SK-MEL-5 (cell line): ENCODE measurements around a stretch of chr16.

RAMPAGE:
- cytosol, long total RNA: no peak
- long total RNA: no peak
- nucleus, long total RNA: no peak
Observed at GRCh38 chr16:88534734-88535999, 35.0 kb upstream of the ZC3H18 start.

GRCh38 chr16:88658589-88659368 is 4.1 kb downstream of the MVD start:
RAMPAGE:
- cytosol, long total RNA: no peak
- long total RNA: no peak
- nucleus, long total RNA: no peak

GRCh38 chr16:88662180-88662682 is 660 bp downstream of the MVD start:
RAMPAGE:
- cytosol, long total RNA: no peak
- long total RNA: no peak
- nucleus, long total RNA: no peak

GRCh38 chr16:88695469-88696652 is 9.6 kb upstream of the SNAI3 start:
RAMPAGE:
- cytosol, long total RNA: no peak
- long total RNA: no peak
- nucleus, long total RNA: no peak

DNA sequence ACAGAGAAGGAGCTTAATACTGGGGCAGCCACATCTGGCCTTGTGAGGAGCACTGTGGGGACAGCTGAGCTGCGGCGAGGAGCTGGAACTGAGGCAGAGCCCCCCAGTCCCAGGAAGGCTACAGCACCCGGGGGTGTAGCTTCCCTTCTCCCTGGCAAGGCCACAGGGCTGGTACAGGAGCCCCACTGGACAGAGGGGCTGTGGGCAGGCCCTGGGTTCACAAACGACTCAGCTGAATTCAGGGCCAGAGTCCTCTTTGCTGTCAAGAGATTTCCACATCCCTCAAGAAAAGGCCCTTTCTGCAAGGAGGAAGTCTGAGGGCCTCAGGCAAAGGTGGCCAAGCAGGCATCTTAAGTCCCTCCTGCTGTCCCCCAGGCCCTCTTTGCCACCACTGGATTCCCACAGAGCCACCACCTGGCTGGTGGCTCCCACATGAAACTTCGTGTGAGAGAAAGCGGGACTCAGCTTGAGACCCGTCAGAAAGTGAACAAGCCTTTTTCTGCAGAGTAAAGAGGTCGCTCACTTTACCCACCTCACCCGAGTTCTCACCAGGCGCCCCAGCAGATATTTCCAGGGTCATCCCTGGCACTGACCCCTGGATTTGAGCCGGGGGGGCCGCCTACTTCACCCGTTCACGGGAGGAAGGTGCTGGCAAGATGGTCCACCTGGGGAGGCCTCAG is 3.8 kb downstream of the RNF166 start:
RAMPAGE:
- cytosol, long total RNA: no peak
- long total RNA: no peak
- nucleus, long total RNA: no peak

RAMPAGE:
- cytosol, long total RNA: no peak
- long total RNA: no peak
- nucleus, long total RNA: no peak
Observed at GRCh38 chr16:88715280-88716135, 9.2 kb downstream of the CTU2 start.

DNA sequence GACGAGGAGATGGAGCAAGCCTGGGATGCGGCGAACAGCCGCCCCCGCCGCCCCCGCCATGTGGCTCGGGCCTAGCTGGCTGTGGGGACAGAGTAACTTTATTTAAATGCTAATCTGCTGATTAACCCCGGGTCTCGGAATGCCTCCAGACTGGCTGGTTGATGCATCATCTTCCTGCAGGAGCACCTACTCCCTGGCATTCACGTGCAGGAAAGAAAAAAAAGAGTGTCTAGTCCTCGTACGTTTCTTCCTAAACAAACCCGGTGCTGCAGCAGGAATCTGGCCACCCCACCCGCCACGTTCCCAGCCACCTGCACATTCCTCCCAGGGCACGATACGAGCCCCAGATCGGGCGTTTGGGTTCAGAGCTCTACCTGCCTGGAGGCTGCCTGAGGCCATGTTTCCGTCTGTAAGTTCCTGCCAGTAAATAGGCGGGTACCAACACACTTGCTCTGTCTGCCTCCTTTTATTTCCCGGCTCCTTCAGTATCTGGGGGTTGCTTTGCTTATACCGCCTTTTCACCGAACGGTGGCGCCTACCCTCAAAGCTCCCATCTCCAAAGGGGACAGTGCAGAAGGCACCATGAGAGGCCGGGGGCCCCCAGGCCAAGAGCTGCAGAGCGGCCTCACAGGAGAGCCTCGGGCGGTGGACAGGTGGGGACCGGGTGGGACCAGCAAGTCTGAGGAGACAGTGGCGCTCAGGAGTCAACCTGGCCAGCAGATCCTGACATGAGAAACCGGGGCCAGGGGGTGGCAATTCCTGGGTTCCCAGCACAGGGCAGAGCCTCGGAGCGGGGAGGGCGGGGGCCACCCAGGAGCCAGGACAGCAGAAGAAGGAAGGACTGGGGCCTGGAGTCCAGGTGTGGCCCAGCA is 29.6 kb downstream of the PIEZO1 start:
RAMPAGE:
- cytosol, long total RNA: no peak
- long total RNA: no peak
- nucleus, long total RNA: no peak

DNA sequence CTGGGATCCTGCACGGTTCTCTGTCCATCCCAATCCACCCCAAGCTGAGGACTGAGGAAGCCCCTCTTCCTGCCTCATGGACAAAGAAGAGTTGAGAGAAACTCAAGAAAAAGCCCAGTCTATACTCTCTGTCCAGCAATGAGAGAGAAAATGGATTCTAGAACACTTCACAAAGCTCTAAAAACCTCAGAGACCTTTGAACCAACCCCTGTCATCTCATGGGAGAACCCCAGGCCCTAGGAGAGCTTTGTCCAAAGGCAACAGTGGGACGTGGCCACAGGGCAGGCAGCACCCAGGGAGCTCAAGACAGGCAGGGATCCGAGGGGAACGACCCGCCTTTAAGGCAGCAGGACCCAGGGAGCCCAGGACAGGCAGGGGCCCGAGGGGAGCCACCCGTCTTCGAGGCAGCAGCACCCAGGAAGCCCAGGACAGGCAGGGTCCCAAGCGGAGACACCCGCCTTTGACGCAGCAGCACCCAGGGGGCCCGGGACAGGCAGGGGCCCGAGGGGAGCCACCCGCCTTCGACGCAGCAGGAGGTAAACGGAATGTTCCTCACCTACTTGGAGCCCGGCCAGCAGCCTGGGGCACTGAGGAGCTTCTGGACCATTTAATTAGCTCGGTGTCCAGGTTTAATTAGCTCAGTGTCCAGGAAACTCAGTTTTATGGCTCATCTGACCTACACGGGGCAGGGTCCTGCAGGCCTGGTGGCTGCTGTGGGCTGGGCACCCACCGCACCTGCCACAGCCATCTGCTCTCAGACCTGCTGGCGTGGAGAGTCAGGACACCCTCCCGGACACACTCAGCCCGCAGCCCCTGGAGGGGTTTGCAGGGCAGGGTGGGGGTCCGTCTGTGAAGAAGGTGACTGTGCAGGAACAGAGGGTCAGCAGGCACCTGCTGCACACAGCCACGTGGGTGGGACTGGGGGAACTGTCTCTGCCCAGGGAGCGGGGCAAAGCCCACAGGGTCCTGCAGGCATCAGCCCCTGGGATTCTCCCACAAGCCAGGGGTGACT is 24.5 kb downstream of the PIEZO1 start:
RAMPAGE:
- cytosol, long total RNA: no peak
- long total RNA: no peak
- nucleus, long total RNA: no peak

RAMPAGE:
- cytosol, long total RNA: no peak
- long total RNA: no peak
- nucleus, long total RNA: no peak
Observed at GRCh38 chr16:88779500-88780729, 5.1 kb downstream of the PIEZO1 start.

DNA sequence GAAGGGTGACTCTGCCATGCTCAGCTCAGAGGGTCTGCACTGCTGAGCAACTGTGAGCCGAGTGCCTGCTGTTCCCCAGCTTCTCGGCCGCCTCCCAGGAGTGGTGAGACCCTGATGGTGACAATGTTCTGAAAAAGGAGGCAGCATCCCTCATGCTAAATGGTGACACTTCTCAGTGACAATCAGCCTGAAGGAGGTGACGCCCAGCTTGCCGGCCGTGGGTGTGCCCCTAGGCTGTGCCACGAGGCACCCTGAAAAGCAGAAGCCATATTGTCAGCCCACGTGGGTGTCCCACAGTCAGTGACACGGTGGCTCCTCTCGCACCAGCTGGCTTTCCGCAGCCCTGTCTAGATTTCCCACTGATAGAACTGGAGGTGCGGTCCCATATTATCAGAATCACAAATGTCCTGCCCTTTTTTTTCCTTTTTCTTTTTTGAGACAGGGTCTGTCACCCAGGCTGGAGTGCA is 3.3 kb downstream of the PIEZO1 start:
RAMPAGE:
- cytosol, long total RNA: no peak
- long total RNA: no peak
- nucleus, long total RNA: no peak

DNA sequence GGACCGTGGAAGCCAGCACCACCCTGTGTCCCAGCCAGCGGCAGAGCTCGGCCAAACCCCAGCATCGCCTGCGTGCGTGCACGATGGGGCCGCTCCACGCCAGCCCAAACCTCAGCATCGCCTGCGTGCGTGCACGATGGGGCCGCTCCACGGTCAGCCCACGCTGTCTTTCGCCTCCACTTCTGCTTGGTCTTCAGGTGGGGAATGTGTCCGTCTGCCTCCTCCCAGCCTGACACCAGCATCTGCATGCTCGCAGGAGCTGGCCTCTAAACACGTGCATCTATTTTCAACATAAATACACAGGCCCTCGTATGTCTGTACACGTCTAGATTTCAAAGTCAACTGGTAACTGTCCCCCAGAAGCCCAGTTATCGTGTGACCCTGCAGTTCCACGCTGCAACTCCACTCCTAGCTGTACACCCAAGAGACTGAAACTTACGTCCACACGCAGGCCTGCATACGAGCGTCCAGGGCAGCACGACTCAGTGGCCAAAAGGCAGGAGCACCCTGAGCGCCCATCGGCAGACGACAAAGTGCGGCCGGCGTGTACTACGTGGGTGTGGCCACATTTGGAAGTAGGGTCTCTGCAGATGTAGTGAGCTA is 13.7 kb downstream of the GALNS start:
RAMPAGE:
- cytosol, long total RNA: no peak
- long total RNA: no peak
- nucleus, long total RNA: no peak

RAMPAGE:
- cytosol, long total RNA: no peak
- long total RNA: no peak
- nucleus, long total RNA: no peak
Observed at GRCh38 chr16:88881124-88881972, 14.9 kb upstream of the PABPN1L start.

GRCh38 chr16:88939834-88940586 is 37.0 kb downstream of the CBFA2T3 start:
RAMPAGE:
- cytosol, long total RNA: no peak
- long total RNA: no peak
- nucleus, long total RNA: no peak

RAMPAGE:
- cytosol, long total RNA: no peak
- long total RNA: no peak
- nucleus, long total RNA: no peak
Observed at GRCh38 chr16:88960138-88961408, 16.4 kb downstream of the CBFA2T3 start.

DNA sequence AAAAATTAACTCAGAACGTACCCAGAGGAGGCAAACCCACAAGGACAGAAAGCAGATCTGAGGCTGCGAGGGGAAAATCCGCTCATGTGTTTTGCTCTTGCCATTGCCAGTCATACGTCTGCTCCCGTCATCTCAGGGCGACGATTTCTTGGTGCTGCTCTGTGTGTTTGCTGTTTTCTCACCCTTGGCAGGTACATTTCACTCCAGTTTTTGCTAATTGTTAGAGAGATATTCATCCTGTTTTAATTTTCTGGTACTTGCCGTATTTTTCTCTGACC is 33.4 kb upstream of the ACSF3 start:
RAMPAGE:
- cytosol, long total RNA: no peak
- long total RNA: no peak
- nucleus, long total RNA: no peak

DNA sequence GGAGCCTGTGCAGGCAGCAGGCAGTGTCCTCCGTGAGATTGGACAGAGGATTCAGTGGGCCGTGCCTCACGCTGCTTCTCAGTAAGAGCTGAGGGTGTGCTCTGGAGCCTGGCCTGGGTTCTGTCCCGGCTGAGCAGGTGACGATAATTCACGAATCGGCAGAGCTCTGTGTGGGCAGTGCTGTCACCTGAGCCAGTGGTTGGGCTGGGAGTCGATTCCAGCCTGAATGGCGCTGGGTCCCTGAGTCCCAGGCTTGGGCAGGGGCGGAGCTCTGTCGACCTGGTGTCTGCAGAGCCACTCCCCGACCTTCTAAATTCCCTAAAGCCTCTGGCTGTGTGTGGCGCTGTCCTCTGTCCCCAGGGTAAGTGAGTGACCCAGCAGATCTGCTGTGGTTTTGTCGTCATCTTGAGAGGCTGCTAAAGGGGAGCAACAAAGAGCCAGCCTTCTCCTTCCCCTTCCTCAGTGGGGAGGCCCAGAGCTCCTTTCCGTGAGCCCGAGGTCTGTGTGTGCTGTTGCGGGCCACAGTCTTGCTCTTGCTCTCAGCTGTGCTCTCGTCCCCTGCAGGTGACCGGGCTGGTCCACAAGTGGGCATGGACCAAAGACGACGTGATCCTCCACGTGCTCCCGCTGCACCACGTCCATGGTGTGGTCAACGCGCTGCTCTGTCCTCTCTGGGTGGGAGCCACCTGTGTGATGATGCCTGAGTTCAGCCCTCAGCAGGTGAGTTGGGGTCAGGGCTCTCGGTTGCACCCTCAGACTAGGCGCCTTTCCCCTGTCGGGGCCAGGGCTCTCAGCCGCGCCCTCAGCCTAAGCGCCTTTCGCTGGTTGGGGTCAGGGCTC is 8.6 kb downstream of the ACSF3 start:
RAMPAGE:
- cytosol, long total RNA: no peak
- long total RNA: no peak
- nucleus, long total RNA: no peak

GRCh38 chr16:89113596-89114312 is 20.1 kb downstream of the ACSF3 start:
RAMPAGE:
- cytosol, long total RNA: no peak
- long total RNA: no peak
- nucleus, long total RNA: no peak

GRCh38 chr16:89122514-89123101 is 29.0 kb downstream of the ACSF3 start:
RAMPAGE:
- cytosol, long total RNA: no peak
- long total RNA: no peak
- nucleus, long total RNA: no peak

DNA sequence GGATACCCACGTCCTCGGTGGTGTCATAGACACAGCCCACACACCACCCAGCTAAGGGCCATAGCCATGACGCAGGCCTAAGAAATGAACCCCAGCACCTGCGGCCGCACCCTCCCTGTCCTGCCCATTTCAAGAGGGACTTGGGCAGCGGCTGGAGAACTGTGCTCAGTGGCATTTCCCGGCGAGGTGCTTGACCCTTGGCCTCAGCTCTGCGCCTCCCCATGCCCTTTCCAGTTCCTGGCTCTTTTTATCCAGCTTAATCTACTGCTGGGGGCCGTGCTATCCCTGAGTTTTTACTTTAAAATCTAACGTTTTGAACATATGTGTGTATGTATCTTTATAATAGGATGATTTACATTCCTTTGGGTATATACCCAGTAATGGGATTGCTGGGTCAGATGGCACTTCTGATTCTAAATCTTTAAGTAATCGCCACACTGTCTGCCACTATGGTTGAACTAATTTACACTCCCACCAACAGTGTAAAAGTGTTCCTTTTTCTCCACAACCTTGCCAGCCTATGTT is 27.4 kb downstream of the ZNF778 start:
RAMPAGE:
- cytosol, long total RNA: no peak
- long total RNA: no peak
- nucleus, long total RNA: no peak

RAMPAGE:
- cytosol, long total RNA: no peak
- long total RNA: no peak
- nucleus, long total RNA: no peak
Observed at GRCh38 chr16:89246736-89247558, 29.4 kb downstream of the ZNF778 start.